IMR-90 (cell line): ENCODE measurements around a stretch of chr22.

GRCh38 chr22:39961114-39961901, 1.1 kb downstream of the TMA7B start:
- RRBS = no CpG with 5 or more reads among the region's 12 CpGs
CAGE:
- cytosol, long polyA plus RNA = no peak
- long polyA plus RNA = no peak
- nucleus, long polyA plus RNA = no peak

- RRBS = no CpG with 5 or more reads among the region's 4 CpGs
CAGE:
- cytosol, long polyA plus RNA = no peak
- long polyA plus RNA = no peak
- nucleus, long polyA plus RNA = no peak
These were observed 14.9 kb upstream of the FAM83F start for GRCh38 chr22:39979802-39980324.

DNA sequence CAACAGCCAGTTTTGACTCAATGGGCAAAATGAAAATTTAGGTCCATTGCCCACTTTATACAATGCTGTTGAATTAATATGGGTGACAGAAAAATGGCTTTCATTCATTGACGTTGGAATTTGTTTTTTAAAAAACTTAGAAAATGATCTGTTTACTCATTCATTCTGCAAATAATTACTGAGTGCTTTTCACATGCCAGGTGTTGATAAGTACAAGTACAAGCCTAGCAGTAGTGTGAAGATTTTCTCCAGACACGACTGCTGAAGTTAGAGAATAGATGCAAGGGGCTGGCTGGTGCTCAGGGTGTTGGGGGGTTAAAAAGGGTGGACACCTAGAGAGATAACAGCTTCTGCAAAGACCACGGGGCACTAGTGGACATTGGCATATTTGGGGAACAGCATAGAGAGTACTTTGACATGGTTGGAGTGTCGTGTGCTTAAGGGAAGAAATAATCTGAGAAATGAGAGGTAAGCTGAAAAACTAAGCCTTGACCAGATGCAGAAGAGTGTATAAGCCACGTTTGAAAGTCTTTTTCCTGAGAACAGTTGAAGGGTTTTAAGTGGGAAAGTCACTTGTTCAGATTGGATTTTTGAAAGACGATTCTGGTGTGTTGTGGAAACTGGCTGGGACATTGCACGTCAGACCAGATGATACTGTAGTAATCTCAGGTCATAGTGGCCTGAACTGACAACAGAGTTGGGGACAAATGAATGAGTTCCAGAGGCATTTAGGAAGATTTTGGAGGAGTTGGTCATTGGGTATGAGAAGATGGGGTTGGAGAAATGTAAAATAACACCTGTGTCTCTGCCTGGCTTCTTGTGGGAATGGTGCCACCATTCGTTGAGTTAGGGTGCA, 6.5 kb downstream of the TNRC6B start:
- RRBS = no CpG with 5 or more reads among the region's 8 CpGs
CAGE:
- cytosol, long polyA plus RNA = no peak
- long polyA plus RNA = no peak
- nucleus, long polyA plus RNA = no peak

DNA sequence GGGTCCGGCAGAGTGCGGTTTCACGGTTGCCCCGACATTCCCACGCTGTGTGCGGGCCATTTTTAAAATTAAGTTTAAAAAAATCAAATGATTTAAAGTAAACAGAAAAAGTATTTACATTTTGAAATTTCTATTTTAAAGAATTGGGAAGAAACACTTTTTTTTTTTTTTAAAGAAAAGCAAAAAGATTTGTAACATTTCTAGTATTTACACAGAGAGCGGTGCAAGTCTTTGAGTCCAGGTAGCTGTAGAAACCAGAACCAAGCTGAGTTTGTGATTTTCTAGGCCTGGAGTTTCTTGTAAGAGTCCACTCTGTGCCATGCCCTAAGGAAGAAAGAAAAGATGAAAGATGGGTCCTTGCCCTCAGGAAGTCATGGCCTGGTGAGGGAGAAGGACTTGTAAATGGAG, 82.3 kb downstream of the TNRC6B start:
- RRBS = no CpG with 5 or more reads among the region's 7 CpGs
CAGE:
- cytosol, long polyA plus RNA = no peak
- long polyA plus RNA = no peak
- nucleus, long polyA plus RNA = no peak

- RRBS = no CpG with 5 or more reads among the region's 4 CpGs
CAGE:
- cytosol, long polyA plus RNA = no peak
- long polyA plus RNA = no peak
- nucleus, long polyA plus RNA = no peak
These were observed 18.9 kb upstream of the ADSL start for GRCh38 chr22:40327329-40327935.

GRCh38 chr22:40328609-40329351, 17.5 kb upstream of the ADSL start:
- RRBS = no CpG with 5 or more reads among the region's 8 CpGs
CAGE:
- cytosol, long polyA plus RNA = no peak
- long polyA plus RNA = no peak
- nucleus, long polyA plus RNA = no peak

DNA sequence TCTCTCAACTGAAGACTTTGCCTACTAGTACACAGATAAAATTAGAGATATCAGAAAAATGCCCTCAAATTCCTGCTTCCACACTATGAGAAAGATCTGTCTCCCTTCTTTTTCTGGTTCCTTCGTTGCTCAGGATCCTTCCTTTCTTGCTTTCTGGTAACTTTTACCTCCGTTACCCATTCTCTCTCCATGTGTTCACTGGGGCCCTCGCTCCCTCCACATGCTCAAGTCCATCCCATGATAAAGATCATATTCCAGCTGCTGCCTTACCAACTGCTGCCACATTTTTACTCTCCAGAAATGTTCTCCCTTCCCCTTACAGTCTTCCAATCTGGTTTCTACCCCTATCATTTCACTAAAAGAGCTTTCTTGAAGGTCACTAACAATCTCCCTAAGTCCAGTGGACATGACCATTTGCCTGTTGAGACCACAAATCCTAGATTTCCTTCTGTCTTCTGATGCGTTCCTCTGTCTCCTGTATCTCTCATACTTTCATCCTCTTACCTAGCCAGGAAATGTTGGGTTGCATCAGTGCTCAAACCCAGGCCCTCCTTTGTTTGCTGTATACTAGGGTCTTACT, 7.6 kb upstream of the ADSL start:
- RRBS = no CpG with 5 or more reads among the region's 4 CpGs
CAGE:
- cytosol, long polyA plus RNA = no peak
- long polyA plus RNA = no peak
- nucleus, long polyA plus RNA = no peak

GRCh38 chr22:40347059-40347413, 736 bp downstream of the ADSL start:
- RRBS = no CpG with 5 or more reads among the region's 7 CpGs
CAGE:
- cytosol, long polyA plus RNA = no peak
- long polyA plus RNA = no peak
- nucleus, long polyA plus RNA = no peak

- RRBS = no CpG with 5 or more reads among the region's 7 CpGs
CAGE:
- cytosol, long polyA plus RNA = no peak
- long polyA plus RNA = no peak
- nucleus, long polyA plus RNA = no peak
These were observed 3.0 kb upstream of the SGSM3 start for GRCh38 chr22:40367300-40367804.

DNA sequence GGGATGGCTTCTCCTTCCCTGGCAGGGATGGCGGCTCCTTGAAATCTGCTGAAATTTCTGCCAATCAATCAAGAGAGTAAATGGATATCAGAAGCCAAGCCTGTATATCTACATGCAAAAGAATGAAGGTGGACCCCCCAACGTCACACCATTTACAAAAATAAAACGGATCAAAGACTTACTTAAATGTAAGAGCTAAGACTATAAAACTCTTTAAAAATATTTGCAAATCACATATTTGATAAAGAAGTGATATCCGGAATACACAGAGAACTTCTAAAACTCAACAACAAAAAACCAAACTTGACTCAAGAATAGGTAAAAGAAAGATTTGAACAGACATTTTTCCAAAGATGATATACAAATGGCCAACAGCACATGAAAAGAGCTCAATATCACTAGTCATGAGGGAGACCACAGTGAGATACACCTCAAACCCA, 41.5 kb downstream of the SGSM3 start:
- RRBS = no CpG with 5 or more reads among the region's 4 CpGs
CAGE:
- cytosol, long polyA plus RNA = no peak
- long polyA plus RNA = no peak
- nucleus, long polyA plus RNA = no peak

- RRBS = no CpG with 5 or more reads among the region's 6 CpGs
CAGE:
- cytosol, long polyA plus RNA = no peak
- long polyA plus RNA = no peak
- nucleus, long polyA plus RNA = no peak
These were observed 56.3 kb downstream of the SGSM3 start for GRCh38 chr22:40426600-40427095.

DNA sequence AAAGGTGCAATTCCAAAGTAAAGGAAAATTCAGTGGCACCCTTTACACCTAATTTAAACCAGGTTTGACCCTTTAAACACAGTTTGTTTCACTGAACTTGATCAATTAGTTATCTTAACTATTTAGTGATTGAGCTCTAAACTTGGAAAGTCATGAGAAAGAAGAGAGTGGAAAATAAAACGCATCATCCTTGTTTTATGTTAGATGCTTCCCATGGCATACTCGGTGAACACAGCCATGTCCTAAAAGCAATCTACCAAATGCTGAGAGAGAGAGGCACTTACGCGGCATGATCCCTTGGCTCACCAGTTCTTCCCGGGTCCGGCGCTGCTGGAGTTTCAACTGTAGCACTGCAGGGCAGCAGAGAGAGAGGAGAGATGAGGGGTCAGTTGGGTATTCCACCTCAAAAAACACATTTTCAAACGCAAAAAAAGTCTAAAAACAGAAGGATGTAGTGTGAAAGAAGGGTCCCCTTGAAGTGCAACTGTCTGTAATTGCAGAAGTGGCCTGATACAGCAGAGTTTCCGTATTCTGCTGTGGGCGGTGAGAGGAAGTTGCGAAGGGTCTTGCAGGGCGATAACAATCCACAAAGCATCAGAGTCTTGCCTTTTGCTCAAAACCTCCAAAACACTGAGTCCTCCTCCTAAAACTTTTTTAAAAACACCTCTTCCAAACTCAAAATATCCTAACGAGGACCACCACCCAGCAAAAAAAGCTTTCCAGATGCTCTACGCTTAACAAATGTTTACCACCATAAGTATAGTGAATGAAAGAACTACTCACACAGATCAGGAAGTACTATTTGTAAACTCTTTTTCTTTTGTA, 92.8 kb downstream of the SGSM3 start:
- RRBS = no CpG with 5 or more reads among the region's 14 CpGs
CAGE:
- cytosol, long polyA plus RNA = no peak
- long polyA plus RNA = no peak
- nucleus, long polyA plus RNA = no peak

GRCh38 chr22:40509307-40510322, 126.9 kb downstream of the MRTFA start:
- RRBS = no CpG with 5 or more reads among the region's 5 CpGs
CAGE:
- cytosol, long polyA plus RNA = no peak
- long polyA plus RNA = no peak
- nucleus, long polyA plus RNA = no peak

GRCh38 chr22:40746720-40747195, 67.5 kb downstream of the MCHR1 start:
- RRBS = no CpG with 5 or more reads among the region's 1 CpG
CAGE:
- cytosol, long polyA plus RNA = no peak
- long polyA plus RNA = no peak
- nucleus, long polyA plus RNA = no peak

DNA sequence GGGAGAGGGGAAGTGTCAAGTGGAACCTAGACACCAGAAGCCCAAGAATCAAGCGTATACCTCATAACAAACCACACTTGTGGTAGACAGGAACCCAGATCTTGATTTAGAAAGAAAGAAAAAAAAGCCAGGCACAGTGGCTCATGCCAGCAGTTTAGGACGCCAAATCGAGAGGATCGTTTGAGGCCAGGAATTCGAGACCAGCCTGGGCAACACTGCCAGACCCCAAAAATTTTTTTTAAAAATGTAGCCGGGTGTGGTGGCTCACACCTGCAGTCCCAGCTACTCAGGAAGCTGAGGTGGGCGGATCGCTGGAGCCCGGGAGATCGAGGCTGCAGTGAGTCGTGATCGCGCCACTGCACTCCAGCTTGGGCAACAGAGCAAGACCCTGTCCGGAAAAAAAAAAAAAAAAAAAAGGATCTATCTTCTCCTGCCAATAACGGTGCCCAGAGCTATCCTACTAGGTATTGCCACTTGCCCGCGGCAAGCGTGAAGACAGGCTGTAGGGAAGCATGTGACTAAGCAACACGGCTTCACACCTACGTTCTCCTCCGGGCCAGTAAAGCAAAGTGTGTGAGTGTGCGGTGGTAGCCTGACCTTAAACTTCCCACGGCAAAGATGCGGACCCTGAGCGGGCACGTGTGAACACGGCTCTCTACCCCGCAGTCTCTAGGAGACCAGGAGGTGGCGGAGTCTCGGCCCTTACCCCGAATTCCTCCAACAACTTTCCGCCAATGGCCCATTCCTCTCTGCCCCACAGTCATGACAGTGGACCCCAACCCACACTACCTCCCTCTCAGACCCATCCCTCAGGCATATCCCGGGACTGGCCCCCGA, 617 bp downstream of the SLC25A17 start:
- RRBS = no CpG with 5 or more reads among the region's 34 CpGs
CAGE:
- cytosol, long polyA plus RNA = no peak
- long polyA plus RNA = no peak
- nucleus, long polyA plus RNA = no peak

DNA sequence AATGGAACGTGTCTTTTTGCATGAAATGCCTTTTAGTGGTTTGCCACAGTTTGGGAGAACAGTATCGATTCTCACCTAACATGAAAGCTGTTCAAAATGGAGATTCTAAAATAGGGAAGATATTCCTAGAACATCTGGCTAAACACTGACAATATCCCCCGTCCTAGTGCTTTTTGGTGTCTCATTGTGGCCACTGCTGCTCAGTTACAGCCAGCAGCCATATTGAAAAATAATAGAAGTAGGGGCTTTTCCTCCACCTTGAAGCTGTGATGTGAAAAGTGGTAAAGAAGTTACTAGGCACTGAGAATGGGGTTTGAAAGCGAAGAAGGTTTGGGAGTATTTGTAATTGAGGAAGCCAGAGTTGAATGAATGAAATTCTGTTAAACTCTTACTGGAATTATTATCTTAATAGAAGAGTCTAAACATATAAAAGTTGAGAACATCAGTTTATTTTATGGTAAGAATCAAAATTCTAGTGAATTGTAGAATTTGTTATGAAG, 1.1 kb downstream of the RBX1 start:
- RRBS = no CpG with 5 or more reads among the region's 4 CpGs
CAGE:
- cytosol, long polyA plus RNA = no peak
- long polyA plus RNA = no peak
- nucleus, long polyA plus RNA = no peak

DNA sequence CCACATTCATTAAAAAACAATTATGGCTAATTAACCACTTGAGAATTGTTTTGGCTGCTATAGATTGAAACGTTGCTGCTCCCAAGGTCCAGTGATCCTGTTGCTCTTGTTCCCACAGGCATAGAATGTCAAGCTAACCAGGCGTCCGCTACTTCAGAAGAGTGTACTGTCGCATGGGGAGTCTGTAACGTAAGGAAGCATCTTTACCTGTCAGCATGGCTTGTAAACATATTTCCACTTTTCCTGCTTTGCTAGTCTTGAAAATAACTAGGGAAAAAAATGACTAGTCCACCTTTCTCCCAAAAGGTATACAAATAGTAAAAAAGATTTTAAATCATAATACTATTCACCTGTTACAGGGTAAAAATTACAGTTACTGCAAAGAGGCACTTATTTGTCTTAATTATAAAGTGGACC, 12.8 kb downstream of the RBX1 start:
- RRBS = no CpG with 5 or more reads among the region's 5 CpGs
CAGE:
- cytosol, long polyA plus RNA = no peak
- long polyA plus RNA = no peak
- nucleus, long polyA plus RNA = no peak

DNA sequence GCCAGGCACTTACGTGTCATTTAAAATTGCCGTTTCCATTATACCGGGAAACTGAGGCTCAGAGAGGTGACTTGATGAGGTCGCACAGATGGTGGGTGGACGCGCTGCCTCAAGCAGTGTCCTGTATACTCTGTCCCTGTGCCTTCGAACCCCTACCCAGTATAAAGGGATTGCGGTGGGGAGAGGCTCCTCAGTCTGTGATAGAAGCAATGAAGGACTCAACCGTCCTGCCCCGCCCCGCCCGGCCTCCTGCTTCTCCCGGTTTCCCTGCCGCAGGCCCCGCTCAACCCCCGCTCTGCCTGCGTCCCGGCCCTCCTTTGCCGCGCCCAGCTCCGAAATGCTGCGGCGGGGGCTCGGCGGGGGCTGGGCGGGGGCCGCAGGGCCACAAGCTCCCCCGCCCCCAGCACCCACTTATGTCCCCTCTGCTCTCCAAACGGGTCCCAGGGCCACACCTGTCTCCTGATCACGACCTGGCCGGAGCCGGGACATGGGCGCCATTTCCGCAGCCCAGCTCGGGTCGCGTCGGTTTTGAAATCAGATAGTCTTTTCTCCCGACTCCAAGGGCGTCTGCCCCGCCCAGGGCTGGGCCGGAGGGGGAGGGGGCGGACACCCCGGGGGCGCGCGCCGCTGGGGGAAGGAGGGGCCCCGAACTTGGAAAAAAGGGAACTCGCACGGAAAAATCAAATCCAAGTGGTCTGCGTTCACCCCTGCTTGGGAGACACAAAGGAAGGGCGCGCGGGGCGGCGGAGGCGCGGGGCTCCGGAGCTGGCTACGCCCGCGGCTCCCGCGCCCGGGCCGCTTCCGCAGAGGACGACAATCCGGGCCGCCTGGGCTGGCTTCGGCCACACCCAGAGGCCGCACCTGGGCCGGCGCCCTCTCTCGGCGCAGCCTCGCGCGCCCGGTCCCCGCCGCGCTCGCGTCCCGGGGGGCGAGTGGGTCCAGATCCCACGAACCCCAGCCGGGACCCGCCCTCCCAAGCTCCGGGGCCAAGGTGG, 70.6 kb downstream of the RBX1 start:
- RRBS = 1% methylated on average over 18 of the region's 92 CpGs
CAGE:
- cytosol, long polyA plus RNA = no peak
- long polyA plus RNA = no peak
- nucleus, long polyA plus RNA = no peak

GRCh38 chr22:41258625-41259332, 18.0 kb upstream of the CHADL start:
- RRBS = no CpG with 5 or more reads among the region's 18 CpGs
CAGE:
- cytosol, long polyA plus RNA = no peak
- long polyA plus RNA = no peak
- nucleus, long polyA plus RNA = no peak

DNA sequence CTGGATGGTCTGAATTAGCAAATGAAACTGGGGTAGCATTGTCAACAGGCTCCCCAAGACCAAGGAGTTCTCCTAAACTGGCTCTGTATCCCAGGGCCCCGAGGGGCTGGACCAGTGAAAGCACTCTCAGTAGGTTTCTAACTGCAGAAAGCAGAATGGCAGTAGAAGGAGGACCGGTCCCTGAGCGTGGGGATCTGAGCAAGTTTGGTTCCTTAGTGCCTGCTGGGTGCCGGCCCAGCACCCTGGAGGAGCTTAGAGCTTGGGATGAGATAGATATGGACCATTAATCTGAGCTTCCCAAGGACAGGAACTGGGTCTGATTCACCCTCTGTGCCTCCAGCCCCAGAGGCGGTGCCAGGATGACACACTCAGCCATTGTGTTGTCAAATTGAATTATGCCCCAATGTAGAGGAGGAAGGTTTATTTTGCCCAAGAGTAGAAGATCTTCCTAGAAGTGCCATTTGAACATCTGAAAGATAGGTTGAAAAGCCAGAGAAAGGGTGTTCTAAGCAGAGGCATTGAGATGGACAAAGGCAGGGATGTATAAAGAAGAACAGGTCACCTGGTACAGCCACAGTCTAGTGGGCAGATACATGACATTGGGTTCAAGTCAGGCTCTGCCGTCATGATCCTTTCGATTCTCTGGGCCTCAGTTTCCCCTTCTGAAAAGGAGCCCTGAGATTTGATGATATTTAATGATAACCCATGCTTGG, 4.4 kb downstream of the ZC3H7B start:
- RRBS = 76% methylated on average over 3 of the region's 7 CpGs
CAGE:
- cytosol, long polyA plus RNA = no peak
- long polyA plus RNA = no peak
- nucleus, long polyA plus RNA = no peak